Colon Carcinoma Metastatic in the Brain (tissue), 2 donors: Measurements from ENCODE around the gene EEPD1.

GRCh38 chr7:33761339-33762004, 143.9 kb upstream of the BMPER start:
- PRO-cap, 2 experiments, result no peak in any of the 2 experiments

- PRO-cap, 2 experiments, result no peak in any of the 2 experiments
Observed at GRCh38 chr7:34152755-34153306, 247.5 kb downstream of the BMPER start.

DNA sequence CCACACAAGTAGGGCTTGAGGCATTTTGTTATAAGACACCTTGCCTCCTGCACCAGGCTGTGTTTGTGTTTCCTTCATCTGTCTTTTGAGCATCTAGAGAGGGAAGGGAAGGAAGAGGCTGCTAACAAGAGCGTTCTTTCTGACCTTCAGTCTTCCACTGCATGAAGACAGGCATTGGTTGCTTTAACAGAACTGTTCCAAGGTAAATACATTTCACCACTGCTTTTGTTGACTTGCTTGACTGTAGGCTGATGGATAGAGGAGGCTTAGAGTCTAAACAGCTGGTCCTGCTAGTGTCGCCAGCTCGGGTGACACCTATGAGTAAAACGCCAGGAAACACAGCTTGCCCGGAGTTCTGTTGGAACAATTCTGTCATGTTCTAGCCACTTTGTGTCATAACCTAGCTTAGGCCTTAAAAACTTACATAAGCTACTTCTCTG, 252.9 kb downstream of the BMPER start:
- PRO-cap, 2 experiments, result no peak in any of the 2 experiments

GRCh38 chr7:35386780-35387080, 132.8 kb upstream of the TBX20 start:
- PRO-cap, 2 experiments, result no peak in any of the 2 experiments

- PRO-cap, 2 experiments, result no peak in any of the 2 experiments
Observed at GRCh38 chr7:35625974-35626599, 68.8 kb downstream of the HERPUD2 start.

DNA sequence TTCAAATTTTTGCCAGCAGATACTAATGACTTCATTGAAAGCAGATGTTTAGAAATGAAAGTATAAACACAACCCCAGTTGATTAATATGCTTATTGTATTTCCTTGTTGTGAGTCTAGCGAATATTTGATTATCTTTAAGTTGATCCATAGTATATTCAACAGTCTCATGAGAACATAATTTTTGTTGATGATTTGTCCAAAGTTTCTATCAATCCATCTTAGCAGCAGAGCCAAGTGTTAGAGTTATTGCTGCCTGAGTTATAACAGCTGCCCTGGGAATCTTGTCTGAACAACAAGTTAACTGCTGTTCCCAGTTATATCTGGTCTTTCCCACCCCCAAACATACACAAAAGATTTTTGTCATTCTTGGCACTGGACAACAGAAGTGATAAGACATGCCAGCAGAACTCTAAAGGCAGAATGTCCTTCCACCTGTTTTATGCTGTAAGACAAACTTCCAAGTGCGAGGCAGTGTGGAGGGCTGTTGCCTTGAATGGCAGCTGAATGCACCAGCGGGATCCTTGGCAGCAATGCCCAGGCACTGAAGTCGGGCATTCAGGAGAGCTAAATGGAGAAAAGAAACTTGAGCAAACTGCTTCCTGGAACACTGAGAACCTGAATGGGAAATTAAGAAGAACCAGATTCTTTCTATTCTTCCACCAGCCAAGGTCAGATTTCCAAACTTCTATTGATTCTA, 21.4 kb upstream of the HERPUD2 start:
- PRO-cap, 2 experiments, result no peak in any of the 2 experiments

DNA sequence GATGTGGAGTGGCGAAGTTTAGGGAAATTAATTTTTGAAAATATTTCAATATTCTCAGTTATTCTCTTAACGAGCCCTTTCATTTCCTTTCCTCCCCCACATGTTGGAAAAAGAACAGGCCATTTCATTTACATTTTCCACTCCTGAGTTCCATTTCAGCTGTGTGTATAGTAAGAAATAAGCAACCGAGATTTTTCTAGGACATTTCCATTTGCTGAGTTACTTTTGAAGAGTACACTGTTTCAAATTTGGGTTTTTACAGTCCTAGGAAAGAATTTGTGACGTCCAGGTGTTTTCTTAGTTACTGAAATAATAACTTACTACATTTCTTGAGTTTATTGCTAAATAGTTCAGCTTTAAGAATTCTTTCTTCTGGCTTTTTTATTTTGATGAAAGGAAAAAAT, 1.2 kb downstream of the SEPTIN7 start:
- PRO-cap, 2 experiments, result no peak in any of the 2 experiments

DNA sequence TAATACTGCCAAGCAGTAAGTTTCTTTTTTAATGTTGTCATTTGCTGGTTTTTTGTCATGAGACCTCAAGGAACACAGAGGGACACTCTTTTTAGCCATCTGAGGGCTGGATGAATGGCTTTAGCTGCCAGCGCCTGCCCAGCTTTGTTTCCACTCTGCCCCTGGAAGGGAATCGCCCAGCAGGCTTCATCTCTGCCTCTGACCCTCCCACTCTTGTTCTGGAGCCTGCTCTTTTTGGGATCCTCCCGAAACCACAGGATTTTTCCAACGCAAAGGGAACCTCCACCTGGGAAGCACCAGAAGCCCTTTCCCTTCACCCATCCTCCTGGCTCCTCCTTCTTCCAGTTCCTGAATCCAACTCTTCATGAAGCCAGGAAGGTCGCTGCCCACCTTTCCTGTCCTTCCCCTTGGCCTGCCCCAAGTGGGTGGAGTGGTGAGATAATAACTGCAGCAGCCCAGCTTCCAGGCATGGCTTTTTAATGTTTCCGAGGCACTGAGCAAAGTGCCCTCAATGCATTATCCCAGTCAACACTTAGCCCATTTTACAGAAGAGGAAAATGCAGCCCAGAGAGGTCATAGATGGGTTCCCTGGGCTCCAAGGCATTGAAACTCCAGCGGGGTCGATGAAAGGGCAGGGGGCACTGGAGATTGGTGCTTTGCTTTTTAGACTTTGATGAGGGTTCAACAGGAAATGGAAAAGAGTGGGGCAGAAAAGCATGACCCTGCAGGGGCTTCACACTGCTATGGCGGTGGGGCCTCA, 70.8 kb upstream of the EEPD1 start:
- PRO-cap, 2 experiments, result no peak in any of the 2 experiments

GRCh38 chr7:36084393-36084974, 68.6 kb upstream of the EEPD1 start:
- PRO-cap, 2 experiments, result no peak in any of the 2 experiments

- PRO-cap, 2 experiments, result no peak in any of the 2 experiments
Observed at GRCh38 chr7:36116086-36116443, 37.0 kb upstream of the EEPD1 start.

DNA sequence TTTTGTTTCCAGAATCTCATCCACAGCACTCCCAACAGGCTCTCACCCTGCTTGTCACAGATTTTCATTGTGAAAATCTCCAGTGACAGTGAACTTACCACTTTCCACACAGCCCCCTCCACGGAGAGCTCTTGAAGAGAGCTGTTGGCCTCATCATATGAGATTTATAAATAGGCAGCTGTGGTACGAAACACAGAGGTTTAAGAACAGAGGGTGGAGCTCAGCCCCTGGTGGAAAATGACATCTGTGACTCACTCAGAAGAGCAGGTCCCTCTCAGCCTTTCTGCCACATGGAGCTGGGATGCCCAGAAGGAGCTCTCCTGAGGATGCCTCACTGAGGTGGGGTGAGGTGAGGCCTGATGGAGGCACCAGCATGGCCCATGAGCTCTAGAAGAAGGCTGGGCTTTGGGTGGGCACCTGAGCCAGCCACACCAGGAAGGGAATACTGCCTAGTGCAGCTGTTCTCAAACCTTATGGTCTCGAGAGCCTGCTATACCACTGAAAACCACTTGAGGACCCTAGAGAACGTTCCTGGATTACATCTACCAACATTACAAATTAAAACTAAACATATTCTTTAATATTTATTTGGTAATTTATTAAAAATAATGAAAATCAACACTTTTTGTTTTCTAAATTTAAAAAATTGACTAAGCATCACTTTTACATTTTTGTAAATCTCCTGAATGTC, 25.8 kb upstream of the EEPD1 start:
- PRO-cap, 2 experiments, result no peak in any of the 2 experiments

GRCh38 chr7:36152520-36153705, at the start of gene EEPD1:
Gene EEPD1, plus strand, starts transcription at chr7:36153254.
- PRO-cap, 2 experiments, result peak in 2 of 2 experiments; most common plus-strand start chr7:36153266 (in 2); most common minus-strand start chr7:36152766 (in 1)

GRCh38 chr7:36312358-36313038, 54.5 kb downstream of the MATCAP2 start:
- PRO-cap, 2 experiments, result no peak in any of the 2 experiments

GRCh38 chr7:36443674-36443905, 53.9 kb downstream of the ANLN start:
- PRO-cap, 2 experiments, result no peak in any of the 2 experiments

DNA sequence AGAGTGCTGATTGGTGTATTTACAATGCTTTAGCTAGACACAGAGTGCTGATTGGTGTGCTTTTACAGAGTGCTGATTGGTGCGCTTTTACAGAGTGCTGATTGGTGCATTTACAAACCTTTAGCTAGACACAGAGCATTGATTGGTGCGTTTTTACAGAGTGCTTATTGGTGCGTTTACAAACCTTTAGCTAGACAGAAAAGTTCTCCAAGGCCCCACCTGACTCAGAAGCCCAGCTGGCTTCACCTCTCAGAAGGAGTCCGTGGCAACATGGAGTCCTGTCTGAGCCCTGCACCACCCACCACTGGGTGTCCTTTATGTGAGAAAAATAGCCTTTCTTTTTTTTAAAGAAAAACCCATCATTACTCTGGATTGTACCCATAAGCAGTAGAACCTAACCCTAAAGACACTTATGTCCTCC, 115.1 kb downstream of the ANLN start:
- PRO-cap, 2 experiments, result no peak in any of the 2 experiments

DNA sequence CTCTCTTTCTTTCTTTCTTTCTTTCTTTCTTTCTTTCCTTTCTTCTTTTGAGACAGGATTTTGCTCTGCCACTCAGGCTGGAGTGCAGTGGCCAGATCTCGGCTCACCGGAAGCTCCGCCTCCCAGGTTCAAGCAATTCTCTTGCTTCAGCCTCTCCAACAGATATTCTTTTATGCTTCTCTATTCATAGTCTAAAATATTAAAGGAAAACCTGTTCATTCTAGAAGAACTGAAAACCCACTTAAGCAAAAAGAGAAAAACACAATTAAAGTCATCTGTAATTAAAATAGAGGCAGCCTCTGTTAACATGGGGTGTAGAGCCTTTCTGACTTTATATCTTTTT, 127.6 kb downstream of the ANLN start:
- PRO-cap, 2 experiments, result no peak in any of the 2 experiments

- PRO-cap, 2 experiments, result no peak in any of the 2 experiments
Observed at GRCh38 chr7:36594437-36594702, 129.9 kb downstream of the AOAH start.

- PRO-cap, 2 experiments, result no peak in any of the 2 experiments
Observed at GRCh38 chr7:36726353-36726703, 2.0 kb upstream of the AOAH start.

- PRO-cap, 2 experiments, result no peak in any of the 2 experiments
Observed at GRCh38 chr7:36906947-36907469, 182.7 kb upstream of the AOAH start.

DNA sequence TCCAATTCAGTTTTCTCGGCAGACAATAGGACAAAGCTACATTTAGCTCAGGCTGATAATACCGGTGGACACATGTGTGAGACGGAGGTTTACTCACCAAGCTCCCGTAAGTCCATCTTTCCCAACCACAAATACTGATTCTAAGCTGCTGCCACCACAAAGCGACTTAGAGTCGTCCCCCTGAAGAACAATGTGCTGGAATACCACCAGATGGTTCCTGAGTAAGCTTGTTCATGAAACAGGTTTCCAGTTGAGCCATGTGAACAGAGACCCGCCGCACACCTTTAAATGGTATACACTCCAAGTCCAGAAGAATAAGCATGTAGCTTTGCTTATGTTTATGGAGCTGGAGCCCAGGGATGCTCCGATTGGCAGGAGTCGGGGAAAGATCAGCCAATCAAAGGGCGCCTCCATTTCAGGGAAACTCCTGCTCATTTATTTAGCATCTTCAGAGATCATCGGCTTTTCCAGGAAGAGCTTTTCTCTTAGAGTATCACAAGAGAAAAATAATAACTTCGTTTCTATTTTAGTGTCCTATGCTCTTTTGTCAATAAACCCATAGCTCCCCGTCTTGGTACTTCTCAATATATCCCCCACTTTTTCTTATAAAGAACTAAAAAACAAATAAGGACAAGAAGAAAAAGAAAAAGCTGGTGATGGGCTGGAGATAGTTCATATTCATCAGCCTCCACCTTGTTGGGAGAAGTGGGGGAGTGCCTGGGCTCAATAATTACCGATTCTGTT, 261.7 kb upstream of the AOAH start:
- PRO-cap, 2 experiments, result no peak in any of the 2 experiments